Fibroblast of the aortic adventitia (primary cell): Measurements from ENCODE around the genes ITPRIPL2 and UMOD.

- CAGE, long polyA plus RNA = no peak
These were observed 386.7 kb downstream of the NPIPA8 start for GRCh38 chr16:17949776-17950248.

DNA sequence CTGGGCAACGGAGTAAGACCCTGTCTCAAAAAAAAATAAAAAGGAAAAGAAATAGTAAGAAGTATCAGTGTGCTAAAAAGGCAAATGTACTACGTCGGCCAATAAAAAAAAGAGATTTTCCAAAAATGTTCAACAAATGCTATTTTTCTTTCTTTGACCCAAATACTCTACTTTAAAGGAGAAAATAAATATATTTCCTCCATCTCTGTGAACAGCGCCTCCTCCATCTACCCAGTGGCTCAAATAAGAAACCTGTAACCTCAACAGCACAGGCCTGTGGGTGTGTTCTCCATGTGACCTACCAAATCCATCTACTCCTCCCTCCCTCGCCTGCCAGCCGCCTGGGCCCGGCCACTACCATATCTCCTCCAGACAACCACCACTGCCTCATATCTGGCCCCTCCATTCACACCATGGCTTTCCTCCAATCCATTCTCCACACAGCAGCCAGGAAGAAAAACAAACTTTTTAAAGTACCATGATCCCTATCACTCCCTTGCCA is 26.6 kb downstream of the NOMO2 start:
- CAGE, long polyA plus RNA = no peak

- CAGE, long polyA plus RNA = no peak
These were observed 36.9 kb upstream of the ARL6IP1 start for GRCh38 chr16:18837932-18838998.

GRCh38 chr16:18863493-18864276 is 62.3 kb upstream of the ARL6IP1 start:
- CAGE, long polyA plus RNA = no peak

DNA sequence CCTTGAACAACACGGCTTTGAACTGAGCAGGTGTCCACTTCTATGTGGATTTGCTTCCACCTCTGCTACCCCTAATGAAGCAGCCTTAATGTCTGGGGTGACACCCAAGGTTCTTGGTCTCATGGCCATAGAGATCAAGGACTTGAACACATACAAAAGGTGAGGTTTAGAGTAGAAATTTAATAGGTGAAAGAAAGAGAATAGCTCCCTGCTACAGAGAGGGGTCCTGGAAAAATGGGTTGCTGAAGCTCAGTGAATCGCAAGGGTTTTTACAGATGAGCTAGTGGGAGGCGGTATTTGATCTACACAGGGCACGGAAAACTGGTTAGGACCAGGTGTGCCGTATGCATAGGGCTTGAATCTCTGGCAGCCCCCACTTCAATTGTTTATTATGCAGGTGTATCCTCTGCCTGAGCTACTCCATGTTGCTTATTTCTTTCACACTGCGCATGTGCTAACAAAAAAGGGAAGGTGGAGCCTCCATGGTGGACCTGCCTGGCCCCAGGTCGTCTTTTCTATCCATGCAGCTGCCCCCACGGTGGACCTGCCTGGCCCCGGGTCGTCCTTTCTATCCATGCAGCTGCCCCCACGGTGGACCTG is 28.0 kb upstream of the TMC7 start:
- CAGE, long polyA plus RNA = no peak

DNA sequence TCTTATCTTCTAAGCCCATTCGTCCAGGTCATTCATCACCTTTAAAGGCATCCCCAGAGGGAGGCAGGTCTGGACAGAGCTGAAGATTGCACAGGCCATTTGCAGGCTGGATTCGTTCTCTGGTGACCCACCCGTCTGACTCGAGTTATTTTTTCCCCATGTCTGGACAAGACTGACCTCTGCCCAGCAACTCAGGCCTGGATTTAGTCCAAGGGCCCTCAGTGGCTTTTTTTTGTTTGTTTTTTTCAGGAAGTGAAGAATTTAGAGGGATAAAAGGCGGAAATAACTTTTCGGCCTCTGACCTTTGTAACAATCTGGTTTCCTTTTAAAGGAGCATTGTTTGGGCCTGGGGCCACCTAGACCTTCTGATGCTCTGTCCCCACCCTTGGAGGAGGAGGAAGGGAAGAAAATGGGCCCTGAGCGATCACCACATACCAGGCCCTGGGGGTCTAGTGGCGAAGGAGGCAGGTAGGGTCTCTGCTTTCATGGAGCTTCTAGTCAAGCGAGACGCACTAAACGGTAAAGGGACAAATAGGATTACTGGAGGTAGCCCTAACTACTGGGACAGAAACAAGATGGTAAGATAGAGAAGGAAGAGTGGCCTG is 5.5 kb downstream of the TMC7 start:
- CAGE, long polyA plus RNA = no peak

- CAGE, long polyA plus RNA = no peak
These were observed at the start of gene ITPRIPL2 for GRCh38 chr16:19113428-19114317. Gene ITPRIPL2, plus strand, starts transcription at chr16:19113964.

DNA sequence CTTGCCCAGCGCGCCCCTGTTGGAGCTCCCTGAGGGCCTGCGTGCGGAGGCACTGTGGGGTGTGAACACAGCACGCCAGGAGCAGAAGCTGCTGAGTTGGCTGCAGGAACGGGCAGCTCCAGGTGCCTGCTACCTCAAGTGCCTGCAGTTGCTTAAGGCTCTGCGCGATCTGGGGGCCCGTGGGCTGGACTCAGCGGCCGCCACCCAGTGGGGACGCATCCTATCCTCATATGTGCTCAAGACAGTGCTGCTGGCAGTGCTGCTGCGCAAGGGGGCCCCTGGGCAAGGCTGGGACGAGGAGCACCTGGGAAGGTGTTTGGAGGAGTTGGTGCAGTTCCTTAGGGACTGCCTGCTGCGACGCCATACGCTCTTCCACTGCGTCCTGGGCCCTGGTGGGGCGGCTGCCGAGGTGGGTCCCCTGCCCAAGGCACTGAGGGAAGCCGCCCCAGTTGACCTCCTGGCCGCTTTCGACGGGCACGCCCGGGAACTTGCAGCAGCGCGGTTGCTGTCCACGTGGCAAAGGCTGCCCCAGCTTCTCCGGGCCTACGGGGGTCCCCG is 1.8 kb downstream of the ITPRIPL2 start:
- CAGE, long polyA plus RNA = no peak

DNA sequence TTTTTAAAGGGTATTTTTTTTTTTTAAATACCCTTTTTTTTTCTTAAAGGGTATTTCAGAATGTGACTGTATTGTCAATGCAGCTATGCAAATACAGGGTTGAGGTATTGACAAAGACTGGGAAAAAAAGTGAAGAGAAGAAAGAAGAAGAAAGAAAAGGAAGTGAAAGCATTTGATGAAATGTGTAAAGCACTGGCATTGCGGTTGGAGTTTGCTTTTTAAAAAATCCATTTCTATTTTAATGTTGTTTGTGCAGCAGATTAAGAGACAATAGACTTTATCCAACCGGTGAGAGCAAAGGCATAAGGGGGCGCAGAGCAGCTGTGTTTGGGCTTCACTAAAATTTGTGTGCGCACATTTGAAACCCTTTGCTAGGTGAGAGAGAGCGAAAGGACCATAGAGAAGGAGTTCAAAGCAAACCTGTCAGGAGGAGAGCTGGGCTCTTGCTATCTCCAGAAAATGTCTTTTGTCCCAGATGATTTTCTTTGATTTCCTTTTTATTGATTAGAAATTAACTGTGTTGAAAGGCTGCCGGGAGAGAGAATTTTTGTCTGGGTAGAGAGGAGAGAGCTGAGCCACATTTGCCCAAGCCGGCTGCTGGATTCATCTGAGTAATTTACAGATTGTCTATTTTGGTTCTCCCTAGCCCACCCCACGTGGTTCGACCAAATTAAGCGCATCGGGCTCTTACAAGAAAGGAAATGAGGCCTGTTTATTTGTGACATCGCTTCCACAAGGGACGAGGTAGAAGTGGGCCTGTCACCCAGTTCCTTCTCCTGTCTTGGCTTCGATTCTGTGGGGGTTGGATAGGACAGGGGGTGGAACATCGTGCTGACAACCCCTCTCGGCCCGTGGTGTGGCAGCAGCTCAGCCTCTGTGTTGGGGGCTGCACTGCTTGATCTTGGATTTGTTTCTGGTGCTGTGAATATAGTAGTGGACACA is 42.7 kb downstream of the SYT17 start:
- CAGE, long polyA plus RNA = no peak

DNA sequence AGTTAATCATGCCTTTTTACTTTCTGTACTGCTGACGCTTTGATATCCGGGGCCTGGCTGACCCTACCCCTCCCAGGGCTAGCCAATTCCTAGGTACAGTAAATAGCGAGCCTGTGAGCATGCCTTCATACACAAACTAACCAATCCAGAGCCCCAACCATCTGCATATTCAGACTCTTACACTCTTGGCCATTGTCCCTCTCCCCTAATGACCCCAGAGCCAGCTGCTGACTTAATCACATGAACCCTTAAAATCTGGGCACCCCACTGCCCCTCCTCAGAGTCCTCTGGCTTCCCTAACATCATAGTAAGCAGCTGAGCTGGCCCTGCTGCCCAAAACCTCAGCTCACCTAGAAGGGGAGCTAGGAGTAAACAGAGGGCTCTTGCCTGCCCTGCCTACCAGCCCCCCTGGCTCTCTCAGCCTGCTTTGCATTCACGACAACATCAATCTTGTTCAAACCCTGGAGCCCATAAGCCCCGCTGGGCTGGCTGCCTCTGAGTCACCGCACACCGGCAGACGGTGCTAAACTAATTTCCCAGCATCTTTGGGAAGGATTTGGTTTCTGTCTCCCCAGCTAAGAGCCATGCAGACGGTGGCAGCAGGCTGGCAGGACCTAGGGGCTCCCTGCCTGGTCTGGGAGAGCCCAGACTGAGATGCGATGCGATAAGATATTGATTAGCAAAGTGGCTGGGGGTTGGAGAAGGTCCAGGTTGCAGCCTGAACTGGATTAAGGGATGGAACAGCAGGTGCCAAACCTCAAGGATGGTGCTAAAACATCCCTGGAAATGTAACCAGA is 63.2 kb downstream of the CLEC19A start:
- CAGE, long polyA plus RNA = no peak

DNA sequence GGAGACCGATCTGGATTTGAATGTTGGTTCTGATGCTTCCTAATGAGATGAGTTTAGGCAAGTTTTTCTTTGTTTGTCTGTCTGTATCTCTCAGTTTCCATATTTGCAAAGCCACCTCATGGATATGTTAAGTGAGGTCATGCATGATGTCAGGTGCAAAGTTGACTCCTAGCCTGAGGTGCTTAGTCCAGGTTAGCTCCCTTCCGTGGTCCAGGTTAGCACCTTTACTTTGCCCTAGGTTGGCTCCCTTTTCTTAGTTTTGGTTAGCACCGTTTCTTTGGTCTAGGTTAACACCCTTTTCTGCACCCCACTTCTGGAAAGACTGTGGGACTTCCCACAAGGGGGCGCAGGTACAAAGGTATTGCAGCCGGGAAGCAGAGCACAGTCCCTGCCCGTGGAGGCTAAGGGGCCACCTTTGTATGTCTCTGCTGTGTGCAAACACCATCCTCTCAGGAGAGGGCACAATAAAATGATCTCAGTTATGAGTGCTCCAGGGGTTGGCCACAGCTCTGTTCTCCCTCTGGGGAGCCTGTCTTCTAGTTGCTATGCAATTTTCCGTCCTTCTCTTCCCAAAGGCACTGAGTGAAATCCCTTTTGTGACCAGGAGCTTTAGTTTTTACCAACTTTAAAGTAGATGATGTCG is 28.5 kb upstream of the TMC5 start:
- CAGE, long polyA plus RNA = no peak

DNA sequence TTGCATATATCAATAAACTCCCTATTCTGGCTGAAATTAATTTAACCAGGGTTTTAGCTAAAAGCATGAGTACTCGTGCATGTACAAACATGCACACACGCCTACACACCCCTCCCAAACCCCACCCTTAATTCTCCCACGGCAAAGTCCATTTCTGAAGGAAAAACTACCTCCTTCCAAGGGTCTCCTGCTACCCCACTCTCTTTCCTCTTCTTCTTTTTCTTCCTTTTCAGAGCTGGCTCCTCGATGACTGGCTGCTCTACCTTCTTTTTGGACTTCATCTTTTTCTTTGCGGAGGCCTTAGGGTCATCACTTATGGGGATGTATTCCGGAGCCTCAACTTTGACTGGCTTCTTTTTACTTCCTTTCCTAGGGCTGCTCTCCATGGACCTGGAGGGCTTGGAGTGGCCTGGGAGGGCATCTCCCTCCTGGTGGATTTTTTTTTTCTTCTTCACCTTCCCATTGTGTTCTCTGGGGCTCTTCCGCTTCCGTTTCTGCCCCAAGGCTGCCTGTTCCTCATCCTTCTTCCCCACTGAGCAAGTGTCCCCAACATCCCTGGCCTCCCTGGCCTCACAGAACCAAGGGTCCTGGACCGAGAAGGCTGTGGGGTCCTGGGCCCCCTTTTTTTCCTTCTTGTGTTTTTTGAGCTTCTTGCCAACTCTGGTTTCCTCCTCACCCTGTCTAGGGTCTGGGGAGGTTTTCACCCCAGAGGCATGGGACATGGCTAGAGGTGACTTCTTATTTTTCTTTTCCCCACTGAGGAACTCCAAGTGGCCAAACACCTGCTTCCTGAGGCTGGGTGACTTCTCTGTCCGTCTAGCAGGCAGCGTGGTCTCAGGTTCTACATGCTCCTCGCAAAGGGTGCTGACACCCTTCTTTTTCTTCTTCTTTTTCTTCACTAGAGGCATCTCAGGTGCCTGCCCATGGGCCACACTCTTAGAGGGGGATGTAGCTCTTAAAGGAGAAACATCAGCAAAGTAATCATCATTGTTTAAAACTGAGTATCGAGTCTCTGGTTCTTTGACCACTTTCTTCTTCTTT is 3.8 kb downstream of the KNOP1 start:
- CAGE, long polyA plus RNA = no peak

- CAGE, long polyA plus RNA = no peak
These were observed 79.7 kb downstream of the GPRC5B start for GRCh38 chr16:19804883-19805485.

- CAGE, long polyA plus RNA = no peak
These were observed 44.0 kb downstream of the GPRC5B start for GRCh38 chr16:19840543-19841148.

DNA sequence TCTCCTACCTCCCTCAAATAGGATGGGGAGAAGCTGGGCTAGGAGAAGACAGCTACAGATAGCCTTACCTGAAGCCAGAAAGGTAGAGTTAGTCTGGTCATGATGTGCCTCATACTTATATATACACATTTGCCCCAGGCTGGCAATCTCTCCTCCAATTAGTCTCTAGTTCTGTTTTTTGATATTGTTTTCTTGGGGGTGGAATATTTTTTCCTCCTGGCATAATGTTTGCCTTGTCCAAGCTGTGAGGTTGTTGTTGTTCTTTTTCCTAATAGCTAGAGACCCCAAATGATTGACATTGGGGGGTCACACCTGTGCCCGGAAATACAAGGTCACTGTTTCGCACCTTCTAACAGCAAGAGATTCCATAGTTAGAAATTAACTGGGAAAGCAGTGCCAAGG is at the start of gene UMOD:
Gene UMOD (minus strand): TSS at position 95 of the 402 bp plus-strand sequence.
- CAGE, long polyA plus RNA = no peak

DNA sequence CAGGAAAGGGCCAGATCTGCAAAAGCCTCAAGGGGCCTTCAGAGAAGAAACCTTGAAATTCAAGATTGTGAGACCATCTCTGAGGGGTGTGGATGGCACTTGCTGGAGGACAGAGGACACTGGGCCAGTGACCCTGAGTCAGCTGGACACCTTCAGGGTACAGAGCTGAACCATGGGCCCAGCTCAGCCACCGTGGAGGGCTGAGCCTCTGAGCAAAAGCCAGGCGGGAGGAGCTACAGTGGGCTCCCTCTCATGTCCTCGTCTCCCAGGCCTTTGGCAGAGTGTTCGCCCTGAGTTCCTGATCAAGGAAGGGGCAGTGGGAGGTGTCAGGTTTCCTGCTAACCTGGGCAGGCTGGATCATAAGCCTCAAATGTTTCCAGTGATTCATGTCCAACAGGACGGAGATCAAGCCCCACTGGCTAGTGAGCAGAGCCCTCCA is 3.0 kb downstream of the PDILT start:
- CAGE, long polyA plus RNA = no peak

DNA sequence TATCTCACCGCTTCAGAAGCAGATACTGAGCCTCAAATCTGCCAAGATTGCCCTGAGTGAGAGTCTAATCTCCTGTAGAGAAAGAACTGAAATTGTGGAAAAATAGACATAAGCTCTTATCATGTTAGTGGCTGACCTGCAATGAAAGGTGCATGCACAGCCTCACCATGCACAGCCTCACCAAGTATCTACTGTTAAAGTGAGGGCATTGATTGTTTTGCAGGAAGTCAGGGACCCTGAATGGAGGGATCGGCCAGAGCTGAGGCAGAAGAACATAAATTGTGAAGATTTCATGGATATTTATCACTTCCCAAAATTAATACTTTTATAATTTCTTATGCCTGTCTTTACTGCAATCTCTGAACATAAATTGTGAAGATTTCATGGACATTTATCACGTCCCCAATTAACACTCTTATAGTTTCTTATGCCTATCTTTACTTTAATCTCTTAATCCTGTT is 1.7 kb downstream of the ACSM2A start:
- CAGE, long polyA plus RNA = no peak

DNA sequence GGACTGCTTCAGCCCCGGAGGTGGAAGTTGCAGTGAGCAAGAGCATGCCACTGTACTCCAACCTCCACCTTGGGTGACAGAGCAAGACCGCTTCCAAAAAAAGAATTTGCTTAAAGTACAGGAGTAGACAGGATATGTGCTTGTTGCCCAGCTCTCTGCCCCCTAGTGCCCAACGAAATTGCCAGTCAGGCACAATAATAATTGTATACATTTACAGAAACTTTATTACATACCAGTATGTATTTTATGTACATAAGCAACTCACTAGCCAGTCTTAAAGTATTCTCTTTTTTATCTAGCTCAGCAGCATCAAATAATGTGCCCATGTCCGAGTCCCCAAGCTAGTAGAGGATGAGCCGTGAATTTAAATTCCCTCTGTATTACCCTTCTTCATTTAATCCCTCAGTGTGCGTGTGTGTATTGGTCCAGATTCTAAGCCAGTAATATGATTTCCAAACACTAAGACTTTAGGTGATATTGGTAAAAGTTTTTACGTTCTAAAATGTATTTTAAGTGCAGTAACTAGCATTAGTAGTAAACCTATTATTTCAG is 1.2 kb downstream of the THUMPD1 start:
- CAGE, long polyA plus RNA = no peak

DNA sequence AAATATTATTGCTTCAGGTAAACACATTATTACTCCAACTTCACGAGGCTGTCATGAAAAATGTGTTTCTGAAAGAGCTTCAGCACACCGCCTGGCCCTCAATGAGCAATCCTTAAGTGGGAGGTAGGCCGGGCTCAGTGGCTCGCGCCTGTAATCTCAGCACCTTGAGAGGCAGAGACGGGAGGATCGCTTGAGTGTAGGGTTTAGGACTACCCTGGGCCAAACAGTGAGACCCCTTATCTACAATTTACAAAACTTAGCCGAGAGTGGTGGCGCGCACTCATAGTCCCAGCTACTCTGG is 811 bp downstream of the THUMPD1 start:
- CAGE, long polyA plus RNA = no peak

DNA sequence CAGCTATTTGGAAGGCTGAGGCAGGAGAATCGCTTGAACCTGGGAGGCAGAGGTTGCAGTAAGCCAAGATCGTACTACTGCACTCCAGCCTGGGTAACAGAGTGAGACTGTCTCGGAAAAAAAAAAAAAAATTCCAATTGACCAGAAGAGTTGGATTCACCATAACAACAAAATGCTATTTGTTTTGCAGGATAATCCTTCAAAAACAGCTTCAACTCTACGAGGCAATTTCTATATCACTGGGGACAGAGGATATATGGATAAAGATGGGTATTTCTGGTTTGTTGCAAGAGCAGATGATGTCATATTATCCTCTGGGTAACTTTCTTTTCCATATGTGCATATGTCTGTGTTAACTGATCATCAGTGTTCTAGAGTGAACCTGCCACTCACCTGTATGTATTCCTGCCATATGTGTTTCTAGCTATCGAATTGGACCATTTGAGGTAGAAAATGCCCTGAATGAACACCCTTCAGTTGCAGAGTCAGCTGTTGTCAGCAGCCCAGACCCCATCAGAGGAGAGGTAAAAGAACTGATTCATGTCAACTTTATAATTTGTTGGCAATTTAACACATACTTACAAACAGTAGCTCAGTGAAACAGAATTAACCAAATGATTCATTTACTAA is 14.3 kb downstream of the ERI2 start:
- CAGE, long polyA plus RNA = no peak